Mesangial cell (primary cell): ENCODE data around the gene NCOA5.

- RAMPAGE, long total RNA, result no peak
Observed at GRCh38 chr20:45998255-45998680, 10.4 kb upstream of the MMP9 start.

DNA sequence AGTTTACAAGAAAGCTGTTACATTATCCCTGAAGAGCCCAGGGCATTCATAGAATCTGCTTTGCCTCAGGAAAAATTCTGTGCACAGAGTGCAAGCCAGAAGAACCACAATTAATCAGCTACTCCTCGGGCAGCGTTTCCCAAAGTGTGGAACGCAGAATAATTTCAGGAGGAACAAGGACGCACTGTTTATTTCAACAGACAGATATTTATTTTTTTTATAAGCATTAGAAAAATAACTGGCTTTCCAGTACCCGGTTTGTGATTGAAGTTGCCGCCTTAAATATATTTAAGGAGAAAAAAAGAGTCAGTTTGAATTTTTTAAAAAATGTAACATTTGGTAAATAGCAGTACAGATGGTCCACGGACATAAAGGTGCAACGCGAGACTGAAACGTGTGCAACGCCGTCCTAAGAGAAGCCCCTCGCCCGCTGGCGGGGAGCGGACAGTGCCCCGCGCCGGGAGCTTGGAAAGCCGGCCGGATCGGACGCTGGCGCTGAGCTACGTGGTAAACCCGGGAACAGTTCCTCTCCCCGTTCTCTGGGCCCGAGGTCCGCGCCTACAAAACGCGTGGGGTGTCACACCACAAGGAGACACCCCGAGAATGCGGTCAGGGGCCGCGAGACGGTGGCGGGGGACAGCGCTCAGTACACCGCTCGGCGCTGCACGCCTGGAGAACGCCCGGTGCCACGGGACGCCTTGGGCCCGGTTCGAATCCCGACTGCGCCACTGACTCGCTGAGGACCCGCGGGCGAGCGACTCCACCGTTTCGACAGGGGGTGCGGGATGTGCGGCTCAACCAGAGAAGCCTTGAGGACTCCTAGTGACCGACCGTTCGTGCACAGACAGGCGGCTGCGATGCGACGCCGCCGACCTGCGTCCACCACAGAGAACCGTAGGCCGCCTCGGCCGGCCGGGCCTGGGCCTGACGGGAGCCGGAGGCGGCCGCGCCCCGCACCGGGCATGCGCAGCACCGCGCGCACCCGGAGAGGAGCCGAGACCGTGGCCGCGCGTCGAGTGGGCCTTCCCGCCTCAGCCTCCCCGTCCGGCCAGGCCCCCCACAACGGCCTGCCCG lies 727 bp downstream of the NCOA5 start:
- RAMPAGE, long total RNA, result no peak

- RAMPAGE, long total RNA, result no peak
Observed at GRCh38 chr20:46089772-46090413, at the start of gene NCOA5. NCOA5 (minus strand) TSS chr20:46089962.

GRCh38 chr20:46255289-46255775 lies 53.0 kb downstream of the CDH22 start:
- RAMPAGE, long total RNA, result no peak

DNA sequence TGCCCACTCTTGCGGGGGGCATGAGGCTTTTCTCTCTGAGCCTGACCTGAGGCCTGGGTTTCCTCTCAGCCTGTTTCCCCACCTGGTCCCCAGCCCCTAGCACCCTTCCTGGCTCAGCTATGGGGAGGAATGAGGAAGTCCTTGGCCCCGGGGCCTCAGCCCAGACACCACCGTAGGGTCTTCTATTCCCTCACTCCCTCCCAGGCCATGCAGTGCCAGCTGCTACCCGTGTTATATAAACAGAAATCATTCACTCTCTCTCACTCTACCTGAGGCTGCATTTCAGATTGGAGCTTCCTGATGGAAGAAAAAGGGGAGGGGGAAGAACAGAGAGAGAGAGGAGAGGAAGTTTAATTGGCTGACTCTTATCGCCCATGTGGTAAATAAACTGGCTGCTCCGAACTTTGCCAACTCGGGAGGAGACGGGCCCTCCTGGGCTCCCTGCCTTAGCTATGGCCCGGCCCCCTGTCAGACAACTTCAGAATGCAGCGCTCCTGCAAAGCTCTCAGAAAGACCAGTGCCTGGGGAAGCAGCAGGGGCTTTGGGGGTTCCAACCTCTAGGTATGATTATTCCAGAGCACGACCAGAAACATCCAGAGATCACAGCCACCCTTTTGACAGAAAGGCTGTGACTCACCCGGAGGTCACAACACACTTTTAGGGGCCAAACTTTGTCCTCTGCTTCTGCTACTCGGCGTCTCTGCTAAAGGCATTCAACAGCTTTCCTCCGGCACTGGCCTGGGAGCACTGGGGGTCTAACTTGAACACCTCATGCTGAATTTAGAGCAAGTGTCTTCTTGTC lies 2.7 kb downstream of the CDH22 start:
- RAMPAGE, long total RNA, result no peak

DNA sequence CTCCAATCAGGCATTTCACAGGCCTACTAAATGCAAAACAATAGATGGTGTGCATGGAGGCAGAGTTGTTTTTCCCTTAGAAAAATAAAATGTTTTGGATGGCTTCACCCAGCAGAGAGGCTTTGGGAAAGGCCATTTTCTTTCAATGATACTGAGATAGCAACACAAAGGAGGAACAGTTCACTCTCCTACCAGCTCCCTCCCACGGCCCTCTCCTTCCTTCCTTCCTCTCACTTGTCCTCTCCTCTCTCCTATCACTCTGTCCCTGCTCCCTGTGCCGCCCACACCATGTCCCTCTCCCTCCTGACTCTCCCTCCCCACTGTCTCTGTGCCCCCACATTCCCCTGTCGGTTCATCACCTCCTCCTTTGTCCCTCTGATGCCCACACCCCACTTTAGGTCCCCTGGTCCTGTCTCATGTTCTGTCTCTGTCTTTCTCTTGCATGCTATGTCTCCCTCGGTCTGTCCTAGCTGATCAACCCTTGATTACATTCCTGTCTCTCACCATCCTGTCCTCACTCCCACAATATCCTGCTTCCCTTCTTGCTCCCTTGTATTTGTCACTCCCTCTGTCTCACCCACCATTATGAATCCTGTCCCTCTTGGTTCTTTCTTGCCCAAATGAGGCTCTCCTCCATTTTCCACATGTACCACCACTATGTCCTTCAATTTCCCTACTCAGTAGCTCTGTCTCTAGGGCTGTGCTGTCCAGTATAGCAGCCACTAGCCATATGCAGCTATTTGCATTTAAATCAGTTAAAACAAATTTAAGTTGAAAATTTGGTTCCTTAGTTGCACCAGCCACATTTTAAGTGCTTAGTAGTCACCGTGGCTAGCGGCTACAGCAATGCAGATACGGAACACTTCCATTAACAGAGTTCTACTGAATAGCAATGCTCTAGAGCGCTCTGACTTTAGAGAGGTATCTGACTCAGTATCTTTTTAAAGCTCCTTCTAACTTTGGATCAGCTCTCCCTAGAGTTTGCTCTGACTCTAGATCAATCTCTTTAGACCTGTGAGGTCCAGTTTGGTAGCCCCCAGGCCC lies 12.2 kb upstream of the SLC35C2 start:
- RAMPAGE, long total RNA, result no peak

DNA sequence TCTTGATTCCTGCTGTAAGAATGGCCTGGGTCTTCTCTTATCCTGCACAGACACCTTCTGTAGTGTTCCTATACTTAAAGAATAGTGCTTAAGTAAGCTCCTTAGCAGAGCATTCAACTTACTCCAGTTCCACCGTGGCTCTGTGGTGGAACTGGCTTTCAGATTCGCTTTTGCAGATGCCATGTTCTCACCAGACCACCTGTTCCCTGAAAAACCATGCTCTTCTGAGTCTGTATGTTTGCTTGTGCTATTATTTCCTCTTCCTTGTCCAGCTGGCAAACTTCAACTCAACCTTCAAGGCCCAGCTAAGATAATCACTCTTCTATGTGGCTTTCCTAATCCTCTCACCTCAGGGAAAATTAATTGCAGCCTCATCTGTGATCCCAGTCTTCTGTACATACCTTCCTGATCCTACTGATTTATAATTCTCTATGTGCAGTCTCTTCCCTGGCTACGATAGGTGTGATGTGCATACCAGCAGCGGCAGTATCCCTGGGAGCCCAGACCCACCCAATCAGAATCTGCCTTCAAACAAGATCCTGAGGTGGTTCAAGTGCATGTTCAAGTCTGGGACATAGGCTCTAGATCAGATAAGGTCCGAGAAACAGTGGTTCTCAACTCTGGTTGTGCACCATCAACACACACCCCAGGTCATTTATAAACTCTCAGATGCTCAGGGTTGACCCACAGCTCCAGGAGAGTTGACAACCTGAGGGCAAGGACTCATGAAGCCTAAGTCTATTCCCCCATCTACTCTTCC lies 4.7 kb downstream of the ELMO2 start:
- RAMPAGE, long total RNA, result no peak

GRCh38 chr20:46642595-46643093 lies 8.6 kb downstream of the SLC13A3 start:
- RAMPAGE, long total RNA, result no peak

- RAMPAGE, long total RNA, result no peak
Observed at GRCh38 chr20:46687710-46688129, 1.5 kb downstream of the TP53RK start.

GRCh38 chr20:46701938-46702380 lies 7.5 kb upstream of the SLC2A10 start:
- RAMPAGE, long total RNA, result no peak

DNA sequence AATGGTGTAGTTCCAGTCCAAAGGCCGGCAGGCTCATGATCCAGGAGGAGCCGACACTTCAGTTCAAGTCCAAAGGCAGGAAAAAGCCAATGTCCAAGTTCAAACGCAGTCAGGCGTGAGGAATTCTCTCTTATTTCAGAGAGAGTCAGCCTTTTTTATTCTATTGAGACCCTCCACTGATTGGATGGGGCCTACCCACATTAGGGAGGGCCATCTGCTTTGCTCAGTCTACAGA lies 71.1 kb upstream of the EYA2 start:
- RAMPAGE, long total RNA, result no peak

DNA sequence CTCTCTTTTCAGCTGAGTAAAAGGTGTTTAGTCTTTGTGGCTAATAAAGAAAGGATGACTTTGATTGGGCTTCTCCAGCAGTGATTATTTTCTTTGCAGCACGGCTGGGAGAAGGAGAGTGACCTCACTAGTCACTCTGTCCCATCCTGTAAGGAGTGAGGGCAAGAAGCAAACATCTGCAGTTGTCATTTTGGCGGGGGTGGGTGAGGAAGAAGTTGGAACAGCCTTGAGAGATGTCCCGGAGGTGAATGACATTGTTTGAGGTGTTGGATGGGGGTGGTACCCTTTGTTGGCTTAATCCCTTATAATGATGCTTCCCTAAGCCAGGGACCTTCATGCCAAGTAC lies 223.6 kb downstream of the EYA2 start:
- RAMPAGE, long total RNA, result no peak

DNA sequence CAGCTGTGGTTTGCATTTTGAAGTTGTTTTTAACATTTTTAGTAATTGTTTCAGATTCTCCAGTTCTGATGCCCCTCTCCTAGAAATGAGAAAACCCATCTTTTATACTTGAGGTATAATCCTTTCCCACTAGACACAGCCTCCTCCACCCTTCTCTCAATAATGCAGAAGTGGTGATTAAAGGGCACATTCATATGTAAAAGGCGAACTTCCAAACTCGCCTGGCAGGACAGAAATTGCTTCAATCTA lies 37.2 kb downstream of the ZMYND8 start:
- RAMPAGE, long total RNA, result no peak

DNA sequence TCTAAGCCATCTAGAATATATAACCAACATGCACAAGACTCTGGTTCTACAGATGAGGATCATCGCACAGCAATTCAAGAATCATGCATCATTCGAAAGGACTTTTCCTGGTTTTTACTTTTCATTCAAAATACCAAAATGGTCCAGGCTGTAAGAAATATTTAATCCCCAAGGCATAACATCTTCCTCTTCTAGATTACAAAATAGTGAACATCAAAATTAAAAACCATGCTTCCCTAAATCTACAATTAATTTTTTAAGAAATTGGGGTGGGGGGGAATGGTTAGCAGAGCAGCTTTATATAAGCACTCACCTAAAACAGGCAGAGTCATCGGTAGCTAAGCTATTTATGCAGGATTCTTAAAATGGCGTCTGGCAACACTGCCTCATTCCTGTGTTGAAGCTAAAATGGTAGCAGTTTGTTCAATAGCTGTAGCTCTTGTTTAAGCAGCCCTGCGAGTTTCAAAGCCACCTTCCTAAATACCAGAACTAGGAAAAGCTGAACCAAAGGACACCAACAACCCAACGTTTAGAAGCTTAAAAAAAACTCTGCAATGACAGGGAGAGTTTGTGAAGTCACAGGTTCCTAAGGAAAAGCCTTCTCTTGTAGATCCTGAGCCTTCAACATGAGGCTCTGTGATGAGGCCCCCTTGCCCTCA lies 5.0 kb downstream of the ZMYND8 start:
- RAMPAGE, long total RNA, result no peak

DNA sequence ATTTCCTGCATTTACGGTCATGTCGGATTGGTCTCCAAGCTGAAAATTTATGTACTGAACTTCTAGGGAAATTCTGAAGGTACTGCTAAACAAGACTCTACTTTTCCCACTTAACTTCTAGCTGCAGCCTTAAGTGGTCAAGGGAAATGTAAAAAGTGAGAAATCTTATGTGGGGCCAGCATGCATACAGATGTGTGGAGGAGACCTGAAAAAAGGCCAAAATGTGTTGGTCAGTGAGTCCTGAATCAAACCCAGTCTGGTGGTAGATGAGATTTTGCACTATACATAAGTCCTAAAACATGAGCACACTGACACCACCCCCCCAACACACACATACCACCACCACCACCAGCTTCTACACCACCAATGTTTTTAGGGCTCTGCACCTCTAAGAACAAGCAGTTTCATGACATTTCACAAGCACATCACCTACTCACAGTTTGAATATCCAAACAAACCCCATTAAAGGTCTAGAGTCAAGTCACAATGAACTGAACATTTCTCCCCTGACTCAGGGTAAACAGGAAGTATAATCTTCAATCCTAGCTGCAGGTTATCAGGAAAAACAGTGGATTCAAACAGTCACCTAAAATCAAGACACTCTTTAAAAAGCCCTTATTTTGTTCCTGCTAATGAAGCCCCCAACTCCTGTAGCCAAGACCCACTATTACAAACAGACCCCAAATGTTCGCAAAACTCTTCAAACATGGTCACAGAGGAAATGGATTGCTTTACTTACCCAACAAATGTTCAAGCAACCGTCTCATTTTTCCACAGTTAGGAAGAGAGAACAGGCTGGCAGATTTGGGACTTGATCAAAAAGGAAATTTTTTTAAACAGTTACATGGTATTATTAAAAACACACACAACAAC lies 1.6 kb downstream of the ZMYND8 start:
- RAMPAGE, long total RNA, result no peak

DNA sequence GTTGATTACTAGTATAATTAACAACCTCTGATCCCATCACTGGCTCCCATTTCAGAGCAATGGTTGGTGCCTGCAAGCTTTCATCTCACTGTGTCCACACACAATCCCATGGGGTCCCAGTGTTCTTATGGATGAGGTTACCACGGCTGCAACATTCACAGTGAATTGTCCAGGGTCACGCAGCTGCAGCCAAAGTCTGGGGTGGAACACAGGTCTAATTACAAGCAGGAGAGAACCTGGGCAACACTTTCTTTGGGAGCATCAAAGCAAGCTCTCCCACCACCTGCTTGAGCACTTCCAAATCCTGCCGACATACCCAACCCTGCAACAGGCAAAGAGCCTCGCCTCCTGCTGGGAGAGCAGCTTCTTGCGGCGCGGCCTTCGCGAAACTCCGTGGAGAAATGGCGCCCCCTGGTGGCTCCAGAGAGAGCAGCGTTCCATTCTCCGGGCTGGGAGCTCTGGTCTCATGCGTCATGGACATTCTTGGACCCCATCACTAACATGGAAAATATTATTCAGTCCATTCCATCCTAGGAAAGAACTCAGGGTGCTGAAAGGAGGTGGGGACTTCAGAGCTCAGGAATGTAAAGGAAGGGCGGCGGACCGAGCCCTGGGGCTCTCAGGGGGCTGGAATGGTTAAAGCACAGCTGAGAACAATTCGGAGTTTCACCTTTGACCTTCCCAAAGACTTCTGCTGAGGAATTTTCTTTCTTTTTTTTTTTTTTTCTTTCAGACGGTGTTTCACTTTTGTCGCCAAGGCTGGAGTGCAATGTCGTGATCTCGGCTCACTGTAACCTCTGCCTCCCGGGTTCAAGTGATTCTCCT lies 27.5 kb upstream of the ZMYND8 start:
- RAMPAGE, long total RNA, result no peak

- RAMPAGE, long total RNA, result no peak
Observed at GRCh38 chr20:47464519-47464996, 37.1 kb upstream of the NCOA3 start.

DNA sequence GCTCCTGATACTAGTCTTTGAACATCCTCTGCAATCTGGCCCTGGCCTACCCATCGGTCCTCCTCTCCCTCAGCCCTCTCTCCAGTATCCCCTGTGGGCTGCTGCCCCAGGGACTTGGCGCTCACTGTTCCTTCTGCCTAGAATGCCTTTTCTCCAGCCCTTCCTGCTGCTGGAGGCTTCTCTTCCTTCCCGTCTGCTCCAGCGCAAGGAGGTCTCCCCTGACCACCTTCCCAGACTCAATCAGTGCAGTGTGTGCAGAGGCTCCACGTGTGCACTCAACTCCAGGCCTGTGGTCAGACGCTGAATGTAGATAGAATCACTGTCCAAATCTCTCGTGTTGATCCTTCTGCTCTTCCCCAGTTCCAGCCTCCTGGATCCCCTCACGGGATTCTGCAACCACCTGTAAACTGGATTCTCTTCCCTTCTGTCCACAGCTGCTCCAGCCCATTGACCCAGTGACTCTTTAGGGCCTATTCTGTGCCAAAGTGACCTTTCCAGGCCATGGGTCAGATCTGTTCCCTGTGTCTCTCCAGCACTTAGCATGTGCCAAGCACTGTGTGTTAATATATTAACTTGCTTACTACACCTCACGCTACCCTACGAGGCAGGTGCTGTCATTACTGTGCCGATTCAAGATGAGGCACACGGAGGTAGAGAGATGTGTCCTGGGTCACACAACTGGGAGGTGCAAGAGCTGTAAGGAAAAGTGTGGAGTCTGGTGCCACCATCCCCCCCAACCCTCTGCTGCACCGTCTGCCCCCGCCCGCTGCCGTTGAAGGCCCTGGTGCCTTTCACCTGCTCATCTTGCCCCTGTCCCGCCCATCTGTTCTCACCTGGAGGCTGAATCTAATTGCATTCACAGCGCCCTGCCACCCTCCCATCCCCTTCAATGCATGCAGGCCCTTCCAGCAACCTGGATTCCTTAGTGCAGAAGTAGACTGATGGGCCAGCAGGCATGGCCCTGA lies 112.2 kb downstream of the SULF2 start:
- RAMPAGE, long total RNA, result no peak

DNA sequence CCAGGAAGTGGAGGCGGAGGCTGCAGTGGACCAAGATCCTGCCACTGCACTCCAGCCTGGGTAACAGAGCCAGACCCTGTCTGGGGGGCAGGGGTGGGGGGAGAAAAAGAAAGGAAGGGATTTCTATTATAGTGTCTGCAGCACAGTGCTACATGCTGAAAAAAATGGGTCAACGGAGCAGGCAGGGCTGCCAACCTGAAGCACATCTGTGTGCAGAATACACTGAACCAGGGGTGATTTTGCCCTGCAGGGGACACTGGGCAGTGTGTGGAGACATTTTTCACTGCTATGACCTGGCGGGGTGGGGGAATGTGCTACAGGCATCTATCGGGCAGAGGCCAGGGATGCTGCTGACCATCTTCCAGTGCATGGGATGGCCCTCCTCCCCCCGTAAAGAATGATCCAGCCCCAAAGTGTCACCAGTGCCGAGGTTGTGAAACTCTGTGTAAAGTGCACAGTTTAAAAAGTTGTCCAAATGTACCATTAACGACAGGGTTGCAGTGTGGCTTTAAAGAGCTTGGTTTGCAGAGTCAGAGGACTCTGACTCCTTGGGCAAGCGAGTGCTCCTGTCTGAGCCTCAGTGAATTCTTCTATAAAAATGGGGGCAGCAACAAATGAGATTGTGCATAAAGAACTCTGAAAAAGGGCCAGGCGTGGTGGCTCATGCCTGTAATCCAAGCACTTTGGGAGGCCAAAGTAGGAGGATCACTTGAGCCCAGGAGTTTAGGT lies 72.2 kb downstream of the SULF2 start:
- RAMPAGE, long total RNA, result no peak

- RAMPAGE, long total RNA, result no peak
Observed at GRCh38 chr20:47741854-47742540, 43.3 kb downstream of the SULF2 start.